Pericardium (tissue), 1 donor: ENCODE results near the gene CAPS2.

DNA sequence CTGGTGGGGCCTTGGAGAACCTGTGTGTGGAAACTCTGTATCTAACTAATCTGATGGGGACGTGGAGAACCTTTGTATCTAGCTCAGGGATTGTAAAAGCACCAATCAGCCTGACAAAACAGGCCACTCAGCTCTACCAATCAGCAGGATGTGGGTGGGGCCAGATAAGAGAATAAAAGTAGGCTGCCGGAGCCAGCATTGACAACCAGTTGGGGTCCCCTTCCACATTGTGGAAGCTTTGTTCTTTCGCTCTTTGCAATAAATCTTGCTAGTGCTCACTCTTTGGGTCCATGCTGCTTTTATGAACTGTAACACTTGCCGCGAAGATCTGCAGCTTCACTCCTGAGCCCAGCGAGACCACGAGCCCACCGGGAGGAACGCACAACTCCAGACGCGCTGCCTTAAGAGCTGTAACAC is 86.3 kb upstream of the TRHDE start:
- RRBS: no CpG with 5 or more reads among the region's 11 CpGs

- RRBS: no CpG with 5 or more reads among the region's 16 CpGs
These were observed 366.1 kb upstream of the ATXN7L3B start for GRCh38 chr12:74171548-74171902.

- RRBS: no CpG with 5 or more reads among the region's 8 CpGs
These were observed 1.1 kb downstream of the ATXN7L3B start for GRCh38 chr12:74538538-74539343.

GRCh38 chr12:74540796-74541472 is 3.3 kb downstream of the ATXN7L3B start:
- RRBS: no CpG with 5 or more reads among the region's 4 CpGs

GRCh38 chr12:74963749-74964220 is 245.9 kb downstream of the KCNC2 start:
- RRBS: no CpG with 5 or more reads among the region's 2 CpGs

DNA sequence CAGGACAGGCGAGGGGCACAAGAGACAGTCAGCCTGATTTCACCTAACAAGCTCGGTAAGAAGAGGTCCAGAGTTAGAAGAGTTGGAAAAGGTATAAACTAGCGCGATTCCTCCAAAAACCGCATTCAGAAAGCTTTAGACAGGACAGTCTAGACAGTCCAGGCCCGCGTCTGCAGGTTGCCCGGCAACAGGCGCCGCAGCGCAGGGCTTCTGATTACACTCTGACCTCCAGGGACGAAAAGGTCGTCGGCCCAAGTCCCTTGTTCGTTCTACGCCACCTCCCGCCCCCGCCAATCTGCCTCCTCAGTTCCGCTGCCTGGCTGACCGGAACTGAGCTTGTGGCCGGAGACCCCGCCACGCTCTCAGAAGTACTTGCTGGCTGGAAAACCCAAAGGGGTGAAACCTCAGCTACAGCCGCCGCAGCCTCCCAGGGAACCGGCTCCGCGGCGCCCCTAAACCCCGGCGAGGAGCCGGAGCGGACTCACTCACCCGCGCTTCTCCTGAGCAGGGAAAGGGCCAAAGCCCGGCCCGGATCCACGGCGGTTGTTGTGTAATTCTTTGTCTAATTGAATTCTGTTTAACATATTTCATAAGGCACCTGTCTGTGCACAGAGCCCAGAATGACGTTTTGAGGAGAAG is at the start of gene CAPS2:
Gene CAPS2, minus strand, starts transcription at position 440 of the 639 bp plus-strand sequence.
- RRBS: 2% methylated on average over 10 of the region's 40 CpGs

DNA sequence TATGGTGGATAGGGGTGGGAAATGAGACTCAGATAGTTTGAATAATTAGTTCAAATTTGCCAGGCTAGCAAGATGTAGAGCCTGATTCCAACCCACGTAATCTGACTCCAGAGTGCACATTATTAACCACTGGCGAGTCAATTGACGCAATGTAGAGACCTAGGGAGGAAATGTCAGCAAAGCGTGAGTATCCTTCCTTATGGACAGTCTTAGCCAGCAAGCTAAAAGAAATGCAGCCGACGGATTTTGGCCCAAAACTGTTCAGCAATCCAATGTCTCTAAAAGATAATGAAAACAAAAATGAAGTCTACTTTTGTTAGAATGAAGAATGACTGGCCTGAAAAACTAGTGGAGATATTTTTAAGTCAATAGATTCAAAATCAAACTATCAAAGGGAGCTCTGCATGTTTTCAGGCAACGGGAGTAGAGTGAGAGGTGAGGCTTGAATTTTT is 193.3 kb upstream of the KRR1 start:
- RRBS: no CpG with 5 or more reads among the region's 7 CpGs

DNA sequence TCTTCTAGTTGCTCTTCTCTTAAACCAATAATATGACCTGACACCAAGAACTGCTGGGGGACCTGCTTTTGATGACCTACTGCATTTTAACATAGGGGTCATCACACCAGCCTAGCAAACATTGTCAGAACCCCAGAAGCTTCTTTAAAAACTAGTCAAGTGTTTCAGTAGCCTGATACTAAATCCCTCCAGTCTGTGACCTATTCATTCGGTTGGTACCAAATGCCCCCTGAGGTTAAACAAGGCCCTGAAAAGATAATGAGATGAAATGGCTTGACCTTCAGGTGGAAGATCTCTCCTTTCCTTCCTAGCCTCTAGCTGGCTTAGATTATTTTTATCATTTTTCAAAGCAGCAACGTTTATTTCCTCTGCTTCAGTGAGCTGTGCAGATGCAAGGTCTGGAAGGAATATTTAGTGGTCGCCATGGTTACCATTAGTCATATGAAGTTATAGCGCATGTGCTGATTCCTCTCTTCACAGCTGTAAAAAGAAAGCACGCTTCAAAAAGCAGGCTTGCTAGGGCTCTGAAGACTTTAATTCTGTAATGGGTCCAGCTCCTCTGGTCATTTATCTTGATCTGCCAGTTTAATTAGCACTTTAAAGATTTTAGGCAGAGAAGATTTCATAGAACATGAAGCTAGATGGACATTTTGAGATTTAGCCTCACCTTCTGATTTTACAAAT is 269.2 kb downstream of the NAP1L1 start:
- RRBS: no CpG with 5 or more reads among the region's 5 CpGs

- RRBS: no CpG with 5 or more reads among the region's 16 CpGs
These were observed 40.9 kb downstream of the NAP1L1 start for GRCh38 chr12:76043309-76044307.

GRCh38 chr12:76052857-76053637 is 31.4 kb downstream of the NAP1L1 start:
- RRBS: no CpG with 5 or more reads among the region's 3 CpGs

GRCh38 chr12:76319469-76320070 is 28.6 kb downstream of the BBS10 start:
- RRBS: no CpG with 5 or more reads among the region's 26 CpGs

DNA sequence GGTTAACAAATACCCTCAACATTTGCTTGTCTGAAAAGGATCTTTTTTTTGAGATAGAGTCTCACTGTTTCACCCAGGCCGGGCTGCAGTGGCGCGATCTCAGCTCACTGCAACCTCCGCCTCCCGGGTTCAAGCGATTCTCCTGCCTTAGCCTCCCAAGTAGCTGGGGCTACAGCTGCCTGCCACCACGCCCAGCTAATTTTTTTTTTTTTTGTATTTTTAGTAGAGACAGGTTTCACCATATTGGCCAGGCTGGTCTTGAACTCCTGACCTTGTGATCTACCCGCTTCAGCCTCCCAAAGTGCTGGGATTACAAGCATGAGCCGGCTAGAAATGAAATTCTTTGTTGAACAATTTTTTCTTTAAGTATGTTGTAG is 45.5 kb downstream of the OSBPL8 start:
- RRBS: no CpG with 5 or more reads among the region's 9 CpGs

- RRBS: no CpG with 5 or more reads among the region's 3 CpGs
These were observed 54.8 kb upstream of the OSBPL8 start for GRCh38 chr12:76614282-76614925.

- RRBS: no CpG with 5 or more reads among the region's 11 CpGs
These were observed 12.6 kb downstream of the CSRP2 start for GRCh38 chr12:76866076-76866732.

- RRBS: no CpG with 5 or more reads among the region's 3 CpGs
These were observed 1.4 kb downstream of the CSRP2 start for GRCh38 chr12:76877431-76877733.

DNA sequence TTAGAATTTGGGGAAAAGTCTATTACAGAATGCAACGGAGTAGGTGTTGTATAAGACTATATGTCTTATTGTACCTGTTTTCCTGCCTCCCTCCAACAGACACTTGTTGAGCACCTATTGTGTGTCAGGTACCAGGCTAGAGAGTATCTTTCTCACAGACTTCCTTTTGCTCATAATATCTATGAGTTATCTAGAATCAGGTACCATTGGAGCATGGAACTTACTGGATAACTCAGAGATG is 323.1 kb upstream of the NAV3 start:
- RRBS: no CpG with 5 or more reads among the region's 1 CpG

- RRBS: no CpG with 5 or more reads among the region's 5 CpGs
These were observed 3.3 kb downstream of the NAV3 start for GRCh38 chr12:77833995-77834337.

DNA sequence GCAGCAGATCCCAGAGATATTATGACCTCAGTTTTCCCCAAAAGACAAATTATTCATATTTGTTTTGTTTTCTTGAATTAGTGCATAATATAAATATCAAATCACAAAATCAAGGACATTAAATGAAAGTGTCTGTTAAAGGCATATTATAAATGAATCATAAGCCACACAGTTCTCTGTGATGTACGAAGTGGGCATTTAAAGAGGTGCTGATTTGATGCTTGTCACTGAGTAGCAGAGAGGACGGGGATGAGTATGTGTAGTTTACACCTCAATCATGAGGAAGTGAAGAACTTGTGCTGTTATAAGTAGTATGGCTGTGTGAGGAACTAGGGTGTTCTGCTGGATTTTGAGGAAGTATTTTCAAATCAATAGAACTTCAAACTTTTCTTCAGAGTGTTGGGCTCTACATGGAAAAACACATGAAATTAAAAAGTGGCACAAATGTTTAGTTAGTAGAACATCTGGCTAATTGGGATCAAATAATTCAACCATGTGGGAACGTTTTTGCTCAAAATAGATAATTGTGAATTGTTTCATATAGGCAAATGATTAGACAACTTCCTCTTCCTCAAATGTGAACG is 168.3 kb downstream of the NAV3 start:
- RRBS: no CpG with 5 or more reads among the region's 4 CpGs

DNA sequence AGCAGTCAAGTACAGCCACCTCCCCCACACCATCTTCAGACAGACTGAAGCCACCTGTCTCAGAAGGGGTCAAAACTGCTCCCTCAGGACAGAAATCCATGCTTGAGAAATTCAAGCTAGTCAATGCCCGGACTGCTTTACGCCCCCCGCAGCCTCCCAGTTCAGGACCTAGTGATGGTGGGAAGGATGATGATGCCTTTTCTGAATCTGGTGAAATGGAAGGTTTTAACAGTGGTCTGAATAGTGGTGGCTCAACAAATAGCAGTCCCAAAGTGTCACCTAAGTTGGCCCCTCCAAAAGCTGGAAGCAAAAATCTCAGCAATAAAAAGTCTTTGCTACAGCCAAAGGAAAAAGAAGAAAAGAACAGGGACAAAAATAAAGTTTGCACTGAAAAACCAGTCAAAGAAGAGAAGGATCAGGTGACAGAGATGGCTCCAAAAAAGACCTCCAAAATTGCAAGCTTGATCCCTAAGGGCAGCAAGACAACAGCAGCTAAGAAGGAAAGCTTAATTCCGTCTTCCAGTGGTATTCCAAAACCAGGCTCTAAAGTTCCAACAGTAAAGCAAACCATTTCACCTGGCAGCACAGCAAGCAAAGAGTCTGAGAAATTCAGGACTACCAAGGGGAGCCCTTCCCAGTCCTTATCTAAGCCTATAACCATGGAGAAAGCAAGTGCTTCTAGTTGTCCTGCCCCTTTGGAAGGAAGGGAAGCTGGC is 176.1 kb downstream of the NAV3 start:
- RRBS: no CpG with 5 or more reads among the region's 4 CpGs

DNA sequence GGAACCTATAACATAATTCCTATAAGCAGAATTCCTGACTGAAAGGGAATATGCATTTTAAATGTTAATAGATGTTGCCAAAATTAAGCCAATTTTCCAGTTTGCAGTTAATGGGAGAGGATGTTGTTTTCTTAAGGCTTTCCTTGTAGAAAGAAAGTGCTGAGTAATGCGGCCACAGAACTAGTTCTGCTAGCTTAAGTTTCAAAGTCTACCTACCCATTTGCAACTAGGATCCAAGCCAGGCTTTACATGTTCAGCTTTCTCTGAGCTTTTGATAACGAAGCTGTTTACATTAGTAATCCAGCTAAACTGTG is 275.1 kb downstream of the PAWR start:
- RRBS: no CpG with 5 or more reads among the region's 2 CpGs